Cytotoxic T cell (primary cell): ENCODE measurements around a stretch of chr9.

- PRO-cap, 2 experiments: no peak in any of the 2 experiments
Observed at GRCh38 chr9:90583703-90584095, 58.9 kb downstream of the DIRAS2 start.

DNA sequence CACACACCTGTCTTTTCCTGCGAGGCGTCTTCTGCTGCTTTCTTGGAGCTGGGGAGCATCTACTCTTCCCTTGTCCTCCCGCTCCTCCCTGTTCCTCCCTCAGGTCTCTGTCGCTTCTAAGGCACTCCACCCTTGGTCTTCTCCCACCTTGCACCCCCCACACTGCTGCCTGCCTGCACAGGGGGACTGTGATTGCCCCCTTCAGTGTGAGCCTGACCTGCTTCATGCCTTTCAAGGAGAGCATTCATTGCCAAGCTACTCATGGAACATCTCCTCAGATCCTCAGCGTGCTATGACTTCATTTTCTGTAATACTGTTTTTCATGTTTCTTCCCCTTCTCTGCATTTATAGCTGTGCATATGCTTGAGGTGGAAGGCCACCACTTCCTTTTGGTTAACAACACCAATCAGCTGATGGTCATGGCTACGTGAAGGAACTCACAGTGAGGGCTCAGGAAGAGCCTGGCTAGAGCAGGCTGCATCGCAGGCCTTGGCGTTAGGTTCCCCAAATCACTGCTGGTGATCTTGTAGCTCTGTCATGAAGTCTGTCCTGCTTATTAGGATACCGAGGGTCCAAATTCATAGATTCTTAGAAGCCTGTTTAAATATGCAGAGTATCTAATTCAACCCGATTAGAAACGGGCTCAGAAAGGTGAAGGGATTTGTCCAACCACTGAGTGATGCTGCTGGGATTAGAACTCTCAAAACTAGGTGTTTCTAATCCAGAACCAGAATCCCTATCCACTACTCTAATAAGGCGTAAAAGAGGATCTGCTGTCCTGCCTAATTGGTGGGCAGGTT is 7.2 kb downstream of the SYK start:
- PRO-cap, 2 experiments: no peak in any of the 2 experiments

GRCh38 chr9:90826190-90826788 is 24.7 kb downstream of the SYK start:
- PRO-cap, 2 experiments: no peak in any of the 2 experiments

DNA sequence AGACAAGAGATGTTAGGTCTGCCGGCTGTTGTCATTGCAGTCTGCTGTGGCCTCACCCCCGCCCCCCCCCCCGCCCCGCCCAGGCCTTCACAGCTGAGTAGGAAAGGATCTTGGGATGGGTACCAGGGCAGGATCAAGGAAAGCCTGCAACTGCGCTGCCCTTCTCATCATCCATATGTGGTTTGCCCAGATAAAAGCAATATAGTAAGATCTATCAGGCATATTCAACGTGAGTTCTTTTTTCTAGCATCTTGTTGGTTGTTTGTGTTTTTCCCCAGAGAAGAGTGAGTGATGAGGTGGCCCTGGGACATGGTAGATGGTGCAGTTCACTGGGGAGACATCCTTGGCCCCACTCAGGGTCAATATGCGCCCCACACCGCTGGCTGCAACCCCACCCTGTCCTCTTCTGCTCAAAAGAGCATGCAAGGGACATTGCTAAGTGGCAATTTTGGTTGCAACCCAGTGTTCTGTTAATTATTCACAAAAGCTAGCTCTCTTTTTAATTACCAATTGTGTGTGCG is 26.6 kb downstream of the SYK start:
- PRO-cap, 2 experiments: no peak in any of the 2 experiments

DNA sequence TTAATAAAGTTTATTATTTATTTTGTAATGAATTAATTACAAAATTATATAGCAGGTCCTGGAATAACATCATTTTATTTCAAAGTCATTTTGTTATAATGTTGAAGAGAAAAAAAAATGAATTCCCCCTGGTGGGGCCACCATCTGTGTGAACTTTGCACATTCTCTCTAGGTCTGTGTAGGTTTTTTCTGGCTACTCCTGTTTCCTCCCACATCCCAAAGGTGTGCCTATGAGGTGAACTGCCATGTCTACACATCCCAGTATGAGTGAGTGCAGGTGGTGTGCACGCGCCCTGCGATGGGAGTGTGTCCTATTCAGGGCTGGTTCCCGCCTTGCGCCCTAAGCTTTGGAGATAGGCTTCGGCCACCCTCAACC is 195.8 kb downstream of the SYK start:
- PRO-cap, 2 experiments: no peak in any of the 2 experiments

DNA sequence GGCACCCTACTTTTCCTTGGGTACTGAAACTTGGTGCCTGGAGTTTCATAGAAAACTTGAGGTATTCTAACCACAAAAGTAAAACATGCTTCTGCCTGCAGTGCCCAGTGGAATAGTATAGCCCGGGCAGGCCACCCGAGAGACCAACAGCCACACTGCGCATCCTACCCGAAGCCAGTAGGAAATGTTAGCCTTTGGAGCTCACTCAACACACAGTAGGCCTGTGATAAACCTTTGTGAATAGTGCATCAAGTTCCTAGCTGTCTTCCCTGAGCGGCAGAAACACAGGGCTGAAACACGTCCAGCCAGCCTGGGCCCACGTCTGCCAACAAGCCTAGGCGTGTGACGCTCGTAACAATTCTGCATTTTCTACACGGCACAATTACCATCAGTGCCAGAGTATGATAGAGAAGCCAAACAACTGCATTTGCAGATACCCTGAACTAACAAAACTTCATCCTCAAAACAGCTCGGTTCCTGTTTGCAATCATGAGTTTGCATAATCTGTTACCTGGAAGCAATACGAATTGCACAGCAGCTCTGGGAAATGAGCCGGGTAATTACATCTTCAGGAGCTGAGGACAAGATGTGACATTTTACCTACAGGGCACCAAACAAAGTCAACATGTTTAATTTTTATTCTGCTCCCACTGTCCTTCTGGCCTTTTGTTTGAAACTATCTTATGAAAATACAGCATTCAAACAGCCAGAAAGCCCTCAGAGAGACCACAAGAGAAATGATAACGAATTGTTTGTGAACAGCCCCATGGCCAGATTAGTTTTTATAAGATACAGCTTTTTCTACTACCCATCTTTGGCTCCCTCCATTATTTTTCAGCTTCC is 198.4 kb downstream of the SYK start:
- PRO-cap, 2 experiments: no peak in any of the 2 experiments

- PRO-cap, 2 experiments: no peak in any of the 2 experiments
Observed at GRCh38 chr9:91059770-91060032, 258.1 kb downstream of the SYK start.

GRCh38 chr9:91156704-91157461 is 204.8 kb downstream of the AUH start:
- PRO-cap, 2 experiments: peak in 2 of 2 experiments; most common plus-strand start chr9:91157164 (in 2)

DNA sequence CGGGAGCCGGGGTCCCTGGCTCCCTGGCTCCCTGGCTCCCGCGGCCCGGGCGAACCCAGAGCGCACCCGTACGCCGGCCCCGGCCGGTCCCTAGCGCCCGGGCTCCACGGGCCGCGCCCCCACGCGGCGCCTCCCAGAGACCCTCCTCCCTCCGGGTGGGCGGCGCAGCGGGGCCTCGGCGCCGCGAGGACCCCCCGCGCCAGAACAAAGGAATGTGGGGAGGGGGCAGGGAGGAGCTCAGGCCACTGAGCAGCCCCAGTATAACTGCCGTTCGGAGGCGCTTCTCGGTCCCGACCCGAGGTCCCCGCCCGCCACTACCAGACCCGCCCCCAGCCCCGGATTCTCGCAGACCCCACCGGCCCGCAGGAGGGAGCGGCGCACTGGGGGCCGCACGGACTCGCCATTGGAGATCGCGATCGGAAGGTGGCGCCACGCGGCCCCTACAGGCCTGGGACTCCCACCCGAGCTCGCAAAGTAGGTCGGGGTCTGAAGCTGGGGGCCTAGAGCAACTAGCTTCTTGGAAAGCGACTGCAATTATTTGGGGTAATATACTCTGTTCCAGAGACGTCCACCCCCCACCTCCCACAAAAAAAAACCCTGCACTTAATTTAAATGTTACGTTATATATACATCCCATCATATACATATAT is 2.3 kb downstream of the NFIL3 start:
- PRO-cap, 2 experiments: no peak in any of the 2 experiments

- PRO-cap, 2 experiments: no peak in any of the 2 experiments
Observed at GRCh38 chr9:91847688-91848245, 102.3 kb downstream of the ROR2 start.

- PRO-cap, 2 experiments: no peak in any of the 2 experiments
Observed at GRCh38 chr9:91949522-91950048, 443 bp downstream of the ROR2 start.

DNA sequence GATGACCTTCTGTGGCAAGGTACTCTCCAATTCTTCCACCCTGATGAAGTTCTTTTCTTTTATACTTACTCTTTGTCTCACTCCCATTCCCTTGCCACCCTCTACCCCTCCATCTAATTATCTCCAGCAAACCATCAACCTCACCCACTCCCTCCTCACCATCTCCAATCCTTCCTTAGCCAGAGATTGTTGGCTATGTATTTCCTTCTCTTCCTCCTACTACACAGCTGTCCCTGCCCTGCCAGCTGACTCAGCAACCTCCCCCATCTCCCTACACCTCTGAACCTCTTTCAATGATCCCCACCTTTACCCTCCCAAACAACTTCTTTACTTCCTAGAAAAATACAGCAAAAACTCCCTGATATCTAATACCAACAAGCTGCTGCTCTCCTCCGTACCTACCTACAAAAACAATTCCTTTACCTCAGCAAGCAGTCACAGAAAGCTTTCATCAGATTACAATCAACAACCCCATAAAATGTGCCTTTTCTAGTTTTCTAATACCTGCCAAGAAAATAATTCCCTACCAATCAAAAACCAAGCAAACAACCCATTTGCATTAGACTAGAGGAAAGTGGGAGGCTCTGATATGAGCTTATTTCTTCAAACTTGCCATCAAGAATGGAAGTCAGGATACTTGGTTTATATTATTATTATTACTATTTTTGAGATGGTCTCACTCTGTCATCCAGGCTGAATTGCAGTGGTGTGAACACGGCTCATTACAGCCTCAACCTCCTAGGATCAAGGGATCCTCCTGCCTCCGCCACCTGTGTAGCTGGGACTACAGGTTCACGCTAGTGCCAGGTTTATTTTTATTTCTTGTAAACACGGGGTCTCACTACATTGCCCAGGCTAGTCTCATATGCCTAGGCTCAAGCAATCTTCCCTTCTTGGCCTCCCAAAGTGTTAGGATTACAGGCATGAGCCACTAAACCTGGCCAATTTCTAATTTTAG is 37.1 kb downstream of the SPTLC1 start:
- PRO-cap, 2 experiments: no peak in any of the 2 experiments

DNA sequence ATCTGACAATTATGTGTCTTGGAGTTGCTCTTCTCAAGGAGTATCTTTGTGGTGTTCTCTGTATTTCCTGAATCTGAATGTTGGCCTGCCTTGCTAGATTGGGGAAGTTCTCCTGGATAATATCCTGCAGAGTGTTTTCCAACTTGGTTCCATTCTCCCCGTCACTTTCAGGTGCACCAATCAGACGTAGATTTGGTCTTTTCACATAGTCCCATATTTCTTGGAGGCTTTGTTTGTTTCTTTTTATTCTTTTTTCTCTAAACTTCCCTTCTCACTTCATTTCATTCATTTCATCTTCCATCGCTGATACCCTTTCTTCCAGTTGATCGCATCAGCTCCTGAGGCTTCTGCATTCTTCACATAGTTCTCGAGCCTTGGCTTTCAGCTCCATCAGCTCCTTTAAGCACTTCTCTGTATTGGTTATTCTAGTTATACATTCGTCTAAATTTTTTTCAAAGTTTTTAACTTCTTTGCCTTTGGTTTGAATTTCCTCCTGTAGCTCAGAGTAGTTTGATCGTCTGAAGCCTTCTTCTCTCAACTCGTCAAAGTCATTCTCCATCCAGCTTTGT is 28.4 kb downstream of the SPTLC1 start:
- PRO-cap, 2 experiments: no peak in any of the 2 experiments

GRCh38 chr9:92097803-92098564 is 17.2 kb downstream of the SPTLC1 start:
- PRO-cap, 2 experiments: no peak in any of the 2 experiments

GRCh38 chr9:92147870-92148355 is 32.7 kb upstream of the SPTLC1 start:
- PRO-cap, 2 experiments: no peak in any of the 2 experiments

DNA sequence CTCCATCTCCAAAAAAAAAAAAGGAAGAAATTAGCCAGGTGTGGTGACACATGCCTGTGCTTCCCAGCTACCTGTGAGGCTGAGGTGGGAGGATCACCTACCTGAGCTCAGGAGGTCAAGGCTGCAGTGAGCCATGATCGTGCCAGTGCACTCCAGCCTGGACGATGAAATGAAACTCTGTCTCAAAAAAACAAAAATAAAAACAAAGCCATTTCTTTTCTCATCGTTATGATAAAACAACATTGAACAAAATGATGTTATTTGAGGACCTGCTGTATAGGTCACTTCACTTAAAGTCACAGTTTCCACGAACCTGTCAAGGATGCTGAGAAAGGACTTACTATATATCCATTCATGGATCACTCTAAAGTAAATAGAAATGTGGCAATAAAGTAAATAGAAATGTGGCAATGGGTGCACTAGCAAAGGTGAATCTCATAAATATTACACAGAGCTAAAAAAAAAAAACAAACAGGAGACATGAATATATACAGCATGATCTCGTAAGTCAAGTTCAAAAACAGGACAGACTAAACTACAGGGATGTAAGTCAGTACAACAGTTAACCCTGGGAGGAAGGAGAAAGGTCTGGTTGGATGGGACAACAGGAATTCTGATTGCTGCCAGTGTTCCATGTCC is 45.4 kb downstream of the IPPK start:
- PRO-cap, 2 experiments: no peak in any of the 2 experiments

GRCh38 chr9:92668733-92669333 is 1.1 kb downstream of the IPPK start:
- PRO-cap, 2 experiments: peak in 1 of 2 experiments; most common plus-strand start chr9:92669198 (in 1); most common minus-strand start chr9:92669270 (in 1)

- PRO-cap, 2 experiments: no peak in any of the 2 experiments
Observed at GRCh38 chr9:92738498-92738879, 26.1 kb downstream of the BICD2 start.

DNA sequence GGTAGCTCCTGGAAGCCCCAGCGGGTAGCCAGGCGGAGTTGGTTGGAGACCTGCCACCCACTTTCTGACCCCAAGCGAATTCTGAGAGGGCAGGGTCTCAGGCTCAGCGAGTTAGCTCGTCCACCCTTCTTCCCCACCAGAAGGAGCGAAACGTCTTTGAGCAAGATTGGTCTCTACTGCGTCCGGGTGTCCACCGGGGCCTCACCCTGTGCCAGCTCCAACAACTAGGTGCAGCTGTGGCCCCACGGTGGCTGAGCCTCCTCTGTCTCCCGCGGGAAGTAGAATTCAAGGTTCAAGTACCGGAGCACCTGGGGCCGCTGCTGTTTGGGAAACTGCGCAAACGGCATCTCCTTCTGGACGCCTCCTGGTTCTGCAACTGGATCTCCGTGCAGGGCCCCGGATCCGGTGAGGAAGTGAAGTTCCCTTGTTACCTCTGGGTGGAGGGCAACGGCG is 34.3 kb upstream of the FGD3 start:
- PRO-cap, 2 experiments: no peak in any of the 2 experiments

- PRO-cap, 2 experiments: peak in 2 of 2 experiments; most common plus-strand start chr9:92964157 (in 1); most common minus-strand start chr9:92964175 (in 2)
Observed at GRCh38 chr9:92963683-92964802, 16.7 kb downstream of the FGD3 start.